Neural cell (in vitro differentiated cells): ENCODE data around the gene ERG.

DNA sequence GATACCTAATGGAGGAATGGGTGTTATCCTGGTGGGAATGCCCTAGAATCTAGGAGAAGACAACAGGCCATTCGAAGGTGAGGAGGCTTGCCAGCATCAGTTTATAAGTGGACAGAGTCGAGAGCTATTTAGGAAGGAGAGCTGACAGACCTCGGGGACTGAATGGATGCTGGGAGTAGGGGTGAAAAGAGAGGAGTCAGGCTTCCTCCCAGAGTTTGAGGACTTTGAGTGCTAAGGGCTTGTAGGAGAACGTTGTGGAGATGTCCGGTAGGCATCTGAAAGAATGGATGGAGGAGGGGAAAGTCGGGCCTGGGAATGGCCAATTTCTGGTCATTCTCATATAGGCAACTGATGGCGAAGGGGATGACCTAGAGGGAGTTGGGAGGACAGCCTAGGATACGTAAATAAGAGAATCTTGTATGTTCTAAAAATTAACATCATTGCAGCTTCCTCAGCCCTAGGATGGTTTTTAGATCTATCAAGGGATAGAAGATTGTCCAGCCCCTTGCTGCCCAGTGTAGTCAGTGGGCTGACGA is 155.2 kb downstream of the DYRK1A start:
- RAMPAGE, long total RNA, result no peak

- RAMPAGE, long total RNA, result no peak
Measured at GRCh38 chr21:37533030-37533797, 166.6 kb downstream of the DYRK1A start.

GRCh38 chr21:37564912-37565146 is 198.3 kb downstream of the DYRK1A start:
- RAMPAGE, long total RNA, result no peak

GRCh38 chr21:37593027-37593348 is 226.4 kb downstream of the DYRK1A start:
- RAMPAGE, long total RNA, result no peak

- RAMPAGE, long total RNA, result no peak
Measured at GRCh38 chr21:38349012-38349879, 92.5 kb downstream of the KCNJ15 start.

DNA sequence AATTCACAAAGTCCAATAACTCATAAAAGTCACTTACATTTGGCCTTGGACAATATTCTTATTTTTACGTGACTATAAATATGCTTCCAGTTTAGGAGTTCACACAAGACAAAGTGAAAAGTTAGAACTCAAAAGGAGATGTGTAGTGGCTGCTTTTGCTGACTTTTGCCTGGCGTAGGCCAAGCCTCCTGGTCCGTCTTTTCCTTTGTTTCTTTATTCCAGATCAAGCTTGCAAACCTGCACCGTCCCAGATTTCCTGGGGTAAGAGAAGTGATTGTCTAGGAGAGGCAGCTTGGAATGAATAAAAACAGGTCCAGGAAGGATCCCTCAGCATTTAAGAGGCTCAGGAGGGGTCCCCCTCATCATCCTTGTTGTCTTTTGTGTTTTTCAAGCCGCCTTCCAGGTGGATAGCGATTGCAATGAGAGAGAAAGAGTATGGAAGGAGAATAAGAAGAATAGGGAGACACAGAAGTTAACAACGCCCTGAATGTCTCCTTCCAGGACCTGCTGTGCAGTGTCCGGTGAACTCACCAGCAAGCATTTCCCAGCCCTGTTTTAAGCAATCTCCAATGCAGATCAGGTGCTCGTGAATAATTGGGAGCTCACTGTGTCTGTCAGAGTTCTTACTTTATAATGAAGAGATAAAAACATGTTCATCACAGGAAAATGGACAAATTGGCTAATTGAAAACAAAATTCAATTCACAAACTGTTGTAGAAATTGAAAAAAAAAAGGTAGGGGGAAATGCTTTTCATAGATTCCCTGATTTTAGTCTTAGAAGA is 8.6 kb downstream of the ERG start:
- RAMPAGE, long total RNA, result no peak

DNA sequence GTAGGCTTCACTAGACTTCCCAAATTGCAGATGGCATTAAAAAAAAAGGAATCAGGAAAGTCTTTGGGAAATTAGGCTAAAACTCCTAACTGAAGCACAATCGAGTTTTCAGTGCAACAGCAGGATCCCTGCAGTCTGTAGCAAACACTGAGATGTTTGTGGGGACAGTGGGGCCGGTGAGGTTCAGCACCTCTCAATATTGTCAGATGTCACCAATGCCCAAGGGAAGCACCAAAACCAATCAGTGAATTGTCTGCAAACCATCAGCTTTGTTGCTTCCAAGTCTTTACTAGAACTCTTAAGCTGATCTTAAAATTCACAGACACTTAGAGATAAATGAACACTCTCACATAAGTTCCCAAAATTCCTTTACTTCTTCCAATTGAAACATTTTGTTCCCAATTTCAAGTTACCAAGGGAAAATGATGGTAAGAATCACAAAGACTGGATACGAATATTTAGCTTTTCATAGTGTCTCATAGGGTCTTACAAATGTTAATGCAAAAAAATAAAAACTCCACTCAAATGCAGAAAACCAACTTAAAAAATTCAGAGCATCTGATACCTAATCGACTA is 2.5 kb downstream of the ERG start:
- RAMPAGE, long total RNA, result no peak

DNA sequence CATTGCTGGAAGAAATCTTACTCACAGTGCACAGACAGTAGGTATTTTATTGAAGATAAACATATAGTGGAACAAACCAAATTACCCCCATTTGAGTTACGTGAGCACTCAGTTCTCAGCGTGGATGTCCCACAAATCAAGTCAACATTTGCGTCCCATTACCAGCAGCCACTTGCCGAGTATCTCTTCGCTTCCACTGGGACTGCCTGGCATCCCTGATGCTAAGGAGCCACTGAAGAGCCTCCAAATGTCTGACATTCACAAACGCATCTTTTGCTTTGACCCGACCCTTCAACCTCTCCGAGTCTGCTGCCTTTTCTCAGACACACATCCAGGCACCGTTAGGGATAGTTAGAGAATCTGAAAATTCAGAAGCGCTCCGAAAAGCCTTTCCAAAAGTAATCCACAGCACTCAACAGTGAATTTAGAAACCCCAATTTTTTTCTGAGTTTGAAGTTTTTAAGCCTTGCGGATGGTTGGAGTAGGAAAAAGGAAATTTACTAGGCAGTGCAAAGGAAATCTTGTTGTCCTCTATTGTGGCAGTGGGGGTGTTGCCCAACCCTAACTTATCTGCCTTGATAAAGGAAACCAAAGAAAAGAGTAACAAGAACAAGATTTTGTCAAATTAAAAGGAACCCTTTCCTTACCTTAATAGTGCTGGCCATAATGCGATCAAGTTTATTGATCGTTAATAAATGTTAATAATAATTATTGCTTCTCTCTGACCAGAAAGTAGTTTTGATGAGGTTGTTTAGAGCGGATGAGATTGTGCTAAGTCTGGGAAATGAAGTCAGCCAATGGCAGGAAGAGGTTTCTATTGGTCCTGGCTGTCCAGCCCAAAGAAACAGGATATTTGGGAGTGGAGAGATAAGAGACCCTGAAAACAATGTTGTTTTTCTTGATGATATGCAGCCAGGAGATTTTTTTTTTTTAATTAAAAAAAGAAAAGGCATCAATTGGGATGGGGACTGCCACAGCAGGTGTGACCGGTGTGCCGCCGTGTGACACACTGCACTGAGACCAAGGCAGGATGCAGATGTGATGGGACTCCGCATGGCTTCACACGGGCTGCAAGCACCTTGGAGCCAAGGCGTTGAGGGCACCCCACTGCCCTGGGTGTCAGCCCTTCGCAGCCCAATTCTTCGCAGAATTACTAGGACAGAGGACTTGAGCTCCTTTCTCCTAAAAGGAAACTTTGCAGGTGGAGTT is at the start of gene ERG:
Gene ERG, minus strand, starts transcription at position 762 of the 1,209 bp plus-strand sequence.
- RAMPAGE, long total RNA, result no peak

GRCh38 chr21:38660208-38661241 is 145.2 kb upstream of the ETS2 start:
- RAMPAGE, long total RNA, result no peak

- RAMPAGE, long total RNA, result no peak
Measured at GRCh38 chr21:38804363-38805412, 1.0 kb upstream of the ETS2 start.

DNA sequence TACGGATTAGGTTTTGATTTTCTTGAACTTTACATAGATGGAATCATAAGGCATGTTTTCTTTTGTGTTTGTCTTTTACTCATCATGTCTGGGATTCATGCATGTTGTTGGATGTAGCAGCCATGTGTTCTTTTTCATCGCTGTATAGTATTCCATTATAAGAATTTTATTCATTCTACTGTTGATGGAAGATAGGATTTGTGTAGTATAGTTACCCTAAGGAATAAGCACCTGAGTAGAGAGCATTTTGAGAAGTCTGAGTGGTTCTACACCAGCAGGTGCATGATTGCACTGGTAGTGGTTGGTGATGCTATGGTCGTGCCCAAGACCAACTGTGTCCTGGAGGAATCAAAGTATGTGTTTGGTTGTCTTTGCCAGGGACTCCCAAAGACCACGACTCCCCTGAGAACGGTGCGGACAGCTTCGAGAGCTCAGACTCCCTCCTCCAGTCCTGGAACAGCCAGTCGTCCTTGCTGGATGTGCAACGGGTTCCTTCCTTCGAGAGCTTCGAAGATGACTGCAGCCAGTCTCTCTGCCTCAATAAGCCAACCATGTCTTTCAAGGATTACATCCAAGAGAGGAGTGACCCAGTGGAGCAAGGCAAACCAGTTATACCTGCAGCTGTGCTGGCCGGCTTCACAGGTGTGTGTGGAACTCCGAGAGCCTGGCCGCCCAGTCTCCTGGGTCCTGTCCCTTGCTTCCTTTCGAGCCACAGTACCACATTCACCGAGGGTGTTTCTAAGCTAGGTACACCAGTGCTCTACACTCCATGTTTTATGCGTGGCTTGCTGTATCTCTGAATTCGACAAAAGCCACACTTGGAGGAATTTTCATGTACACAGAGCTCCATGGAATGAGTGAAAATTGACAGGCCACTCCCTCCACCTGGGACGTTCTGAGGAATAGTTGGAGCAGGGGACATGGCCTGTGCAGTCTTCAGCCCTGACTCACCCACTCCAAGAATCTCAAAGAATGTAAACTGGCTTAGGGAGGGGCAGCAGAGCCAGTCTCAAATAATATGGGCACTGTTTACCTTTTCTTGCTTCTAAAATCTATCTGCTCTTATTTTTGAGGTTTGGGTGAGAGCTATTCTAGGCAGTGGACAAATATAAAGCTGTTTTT is 13.8 kb downstream of the ETS2 start:
- RAMPAGE, long total RNA, result no peak

DNA sequence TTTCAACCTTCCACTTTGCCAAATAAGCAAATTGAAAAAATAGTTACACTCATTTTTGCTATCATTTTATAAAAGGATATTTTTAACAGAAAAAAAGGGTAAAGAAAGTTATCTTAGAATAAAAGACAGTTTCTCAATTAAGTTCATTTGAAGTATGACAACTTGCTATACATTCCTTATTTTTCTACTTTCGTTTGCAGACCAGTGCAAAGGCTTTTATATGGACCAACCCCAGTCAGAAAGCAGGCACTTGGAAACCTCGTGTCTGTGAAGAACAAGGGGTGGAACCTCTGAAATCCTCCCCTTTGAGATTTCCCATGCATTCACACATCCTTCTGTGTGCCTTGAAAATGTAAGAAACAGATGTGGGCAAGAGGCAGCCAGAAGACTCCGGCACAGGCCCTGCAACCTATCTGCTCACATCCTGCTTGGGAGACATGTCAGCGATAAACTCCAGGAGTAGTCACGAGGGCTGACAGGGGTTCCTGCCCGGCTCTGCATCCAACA is 42.4 kb downstream of the ETS2 start:
- RAMPAGE, long total RNA, result no peak

DNA sequence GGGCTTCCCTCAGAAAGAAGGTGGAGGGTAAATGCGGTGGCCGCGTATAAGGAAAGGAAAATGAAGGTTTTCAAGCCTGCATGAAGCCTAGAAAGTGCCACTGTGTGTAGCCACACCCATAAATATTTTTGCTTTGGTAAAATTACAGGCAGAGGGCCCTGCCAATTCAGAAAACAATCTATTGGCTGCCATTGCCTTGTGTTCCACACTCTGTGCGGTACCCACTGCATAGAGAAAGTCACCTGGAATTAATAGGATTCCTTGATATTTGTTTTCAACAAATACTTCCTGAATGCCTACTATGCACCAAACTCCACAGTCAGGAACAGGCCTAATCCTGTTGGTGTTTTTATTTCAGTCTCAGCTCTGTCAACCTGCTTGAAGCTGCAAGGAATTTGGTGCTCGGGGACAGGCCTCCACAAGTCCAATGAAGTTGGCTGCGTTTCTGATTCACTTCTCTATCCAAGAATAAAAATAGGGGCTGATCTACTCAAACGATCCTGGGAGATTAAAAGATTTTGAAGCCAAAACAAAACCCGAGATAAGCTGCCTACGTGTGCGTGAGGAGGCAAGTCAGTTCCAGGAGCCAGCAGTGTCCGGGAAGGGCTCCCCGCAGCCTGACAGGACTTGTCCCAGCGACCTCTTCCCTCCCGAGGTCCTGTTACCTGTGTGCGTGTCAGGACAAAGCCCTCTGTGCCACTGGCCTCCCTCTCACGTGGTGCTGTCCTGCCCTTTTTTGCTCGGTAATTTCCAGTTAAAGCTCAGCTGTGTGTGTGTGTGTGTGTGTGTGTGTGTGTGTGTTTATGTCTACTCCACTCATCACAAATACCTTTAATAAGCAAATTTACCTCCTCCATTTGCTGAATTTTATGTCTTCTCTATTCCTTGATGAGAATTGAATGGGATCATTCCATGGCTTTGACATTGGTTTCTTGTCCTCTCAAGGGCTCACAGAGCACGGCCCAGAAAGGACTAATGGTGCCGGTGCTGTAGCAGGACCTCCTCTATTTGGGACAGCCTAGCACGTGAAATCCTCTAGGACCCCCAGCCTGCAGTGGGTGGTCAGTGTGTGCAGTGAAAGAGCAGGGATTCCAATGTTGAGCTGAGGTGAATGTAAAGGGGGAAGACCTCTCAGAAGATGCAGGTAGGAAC is 98.0 kb downstream of the ETS2 start:
- RAMPAGE, long total RNA, result no peak

- RAMPAGE, long total RNA, result no peak
Measured at GRCh38 chr21:38905165-38905981, 99.6 kb downstream of the ETS2 start.

GRCh38 chr21:38906964-38907692 is 101.4 kb downstream of the ETS2 start:
- RAMPAGE, long total RNA, result no peak

- RAMPAGE, long total RNA, result no peak
Measured at GRCh38 chr21:38909065-38909580, 103.4 kb downstream of the ETS2 start.

- RAMPAGE, long total RNA, result no peak
Measured at GRCh38 chr21:38918321-38919282, 112.9 kb downstream of the ETS2 start.

- RAMPAGE, long total RNA, result no peak
Measured at GRCh38 chr21:38954789-38954998, 149.0 kb downstream of the ETS2 start.

DNA sequence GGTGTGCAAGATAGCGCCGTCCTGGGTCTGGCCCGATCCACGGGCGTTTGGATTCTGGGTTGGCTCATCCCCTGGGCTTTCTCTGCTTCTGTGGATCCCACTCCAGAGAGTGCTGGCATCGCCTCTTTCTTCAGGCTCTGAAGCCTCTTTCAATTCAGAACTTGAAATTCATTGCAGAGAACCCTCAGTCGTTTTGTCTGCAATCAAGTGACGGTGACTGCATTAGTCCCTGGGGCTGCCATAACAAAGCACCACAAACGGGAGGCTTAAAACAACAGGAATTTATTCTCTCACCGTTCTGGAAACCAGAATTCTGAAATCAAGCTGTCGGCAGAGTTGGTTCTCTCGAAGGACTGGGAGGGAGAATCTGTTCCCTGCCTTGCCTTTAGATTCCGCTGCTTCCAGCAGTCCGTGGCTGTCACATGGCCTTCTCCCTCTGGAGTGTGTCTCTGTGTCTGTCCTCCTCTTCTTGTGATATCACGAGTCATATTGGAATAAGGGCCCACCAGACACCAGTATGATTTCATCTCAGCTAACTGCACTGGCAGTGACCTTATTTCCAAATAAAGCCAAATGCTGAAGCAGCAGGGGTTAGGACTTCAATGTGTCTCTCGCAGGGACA is 181.7 kb downstream of the ETS2 start:
- RAMPAGE, long total RNA, result no peak

DNA sequence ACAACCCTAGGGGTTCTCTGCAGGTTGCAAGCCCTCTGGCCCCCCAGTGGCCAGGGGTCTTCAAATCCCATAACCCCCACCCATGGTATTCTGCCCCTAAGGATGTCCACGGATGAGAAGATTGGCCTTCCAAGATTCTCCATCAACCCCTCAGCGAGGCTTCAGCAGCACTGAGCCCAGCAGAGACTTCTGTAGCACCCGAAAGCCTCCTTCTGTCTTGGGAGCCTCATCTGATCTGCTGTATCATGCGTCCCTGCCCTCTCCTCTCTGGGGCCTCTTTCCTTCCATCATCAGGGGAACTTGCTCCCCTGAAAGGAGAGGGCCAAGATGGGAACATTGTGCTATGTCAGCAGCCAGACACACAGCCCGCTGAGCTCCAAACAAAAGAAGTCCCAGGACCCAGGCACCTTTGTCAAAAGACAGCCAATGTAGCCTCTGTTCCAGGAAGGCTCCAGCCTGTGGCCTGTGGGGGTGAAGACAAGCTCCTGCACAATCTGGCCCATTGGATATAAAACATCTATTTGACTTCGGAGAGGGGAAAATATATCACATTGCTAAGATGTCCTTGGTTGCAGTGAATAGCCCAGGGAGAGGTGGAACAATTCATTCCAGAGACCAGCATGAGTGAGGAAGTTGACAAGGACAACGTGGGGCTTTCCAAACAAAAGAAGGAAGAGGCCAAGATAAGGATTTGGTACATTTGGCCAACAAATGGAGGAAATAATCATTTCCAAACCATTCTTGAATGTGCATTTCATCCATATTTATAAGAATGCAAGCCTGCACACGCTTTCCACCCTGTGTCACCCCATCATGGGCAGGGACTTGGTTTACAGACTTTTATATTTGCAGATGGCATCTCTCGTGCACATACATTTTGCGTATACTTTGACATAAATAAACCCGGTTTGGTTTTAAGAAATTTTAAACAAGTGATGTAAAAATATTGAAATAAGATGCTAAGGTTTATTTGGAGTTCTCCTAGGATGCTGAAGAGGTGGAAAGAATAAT is 186.9 kb downstream of the ETS2 start:
- RAMPAGE, long total RNA, result no peak